ENCODE measurements around a stretch of chr5.

DNA sequence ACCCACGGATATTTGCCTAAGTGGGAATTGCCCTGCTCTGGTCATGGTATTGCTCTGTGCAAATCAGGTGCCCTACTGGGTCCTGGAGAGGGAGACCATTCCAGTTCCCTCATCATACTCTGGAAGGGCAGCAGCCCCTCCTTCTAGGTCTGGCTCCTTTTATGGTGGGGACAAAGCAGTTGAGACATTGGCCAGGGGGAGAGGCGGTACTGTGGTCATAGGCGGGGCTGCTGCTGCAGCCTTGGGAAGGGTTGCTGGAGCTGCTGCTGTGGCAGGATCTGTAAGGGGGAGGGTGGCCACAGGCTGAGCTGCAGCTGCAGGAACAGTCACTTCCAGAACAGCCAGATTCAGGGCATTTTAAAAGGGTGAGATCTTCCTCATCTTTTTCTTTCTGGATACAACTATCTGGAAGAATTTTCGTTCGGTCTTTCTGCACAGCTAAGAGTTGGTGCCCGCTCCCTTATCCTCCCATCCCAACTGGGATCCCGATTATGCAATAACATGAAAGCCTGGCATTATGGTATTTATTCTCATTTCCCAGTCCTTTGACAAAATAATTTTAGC is 232.9 kb upstream of the SGCD start:
- PRO-cap, result no peak

- PRO-cap, result no peak
These were observed 8.7 kb downstream of the TIMD4 start for GRCh38 chr5:156954216-156954740.

DNA sequence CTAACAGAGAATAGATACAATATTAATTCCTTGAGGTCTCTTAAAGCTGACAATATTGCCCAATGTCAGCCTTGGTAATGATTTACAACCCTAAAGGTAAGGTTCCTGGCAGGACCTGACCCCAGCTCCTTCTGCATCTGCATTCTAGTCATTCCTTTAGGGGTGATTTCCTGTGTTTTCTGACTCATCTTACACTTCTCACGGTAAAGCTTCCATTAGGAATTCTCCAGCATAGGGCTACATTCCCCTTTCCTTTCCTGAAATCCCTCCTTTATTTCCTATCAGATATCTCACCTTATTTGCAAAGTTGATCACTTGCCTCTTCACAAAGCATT is 9.3 kb downstream of the HAVCR1 start:
- PRO-cap, result no peak

GRCh38 chr5:157203385-157203885 is 22.8 kb downstream of the ITK start:
- PRO-cap, result no peak

DNA sequence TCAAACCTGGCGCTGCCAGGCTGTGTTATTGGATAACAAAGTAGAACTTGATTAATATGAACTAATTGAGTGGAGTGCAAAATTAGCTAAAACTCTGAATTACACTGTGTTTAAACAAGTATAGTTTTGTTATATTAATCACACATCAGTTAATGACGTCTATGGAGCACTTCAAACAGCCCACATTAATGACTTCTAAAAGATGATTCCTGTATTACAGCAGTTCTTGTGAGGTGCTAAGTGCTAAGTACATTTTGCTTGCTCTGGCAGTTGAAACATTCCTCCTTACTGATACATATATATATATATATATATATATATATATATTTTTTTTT is 32.3 kb upstream of the CYFIP2 start:
- PRO-cap, result no peak

- PRO-cap, result no peak
These were observed 18.6 kb downstream of the CYFIP2 start for GRCh38 chr5:157284469-157284893.

- PRO-cap, result no peak
These were observed 20.8 kb downstream of the CYFIP2 start for GRCh38 chr5:157286574-157287319.

GRCh38 chr5:157294480-157295048 is 28.6 kb downstream of the CYFIP2 start:
- PRO-cap, result no peak

- PRO-cap, result no peak
These were observed 36.0 kb downstream of the FNDC9 start for GRCh38 chr5:157309357-157310037.

DNA sequence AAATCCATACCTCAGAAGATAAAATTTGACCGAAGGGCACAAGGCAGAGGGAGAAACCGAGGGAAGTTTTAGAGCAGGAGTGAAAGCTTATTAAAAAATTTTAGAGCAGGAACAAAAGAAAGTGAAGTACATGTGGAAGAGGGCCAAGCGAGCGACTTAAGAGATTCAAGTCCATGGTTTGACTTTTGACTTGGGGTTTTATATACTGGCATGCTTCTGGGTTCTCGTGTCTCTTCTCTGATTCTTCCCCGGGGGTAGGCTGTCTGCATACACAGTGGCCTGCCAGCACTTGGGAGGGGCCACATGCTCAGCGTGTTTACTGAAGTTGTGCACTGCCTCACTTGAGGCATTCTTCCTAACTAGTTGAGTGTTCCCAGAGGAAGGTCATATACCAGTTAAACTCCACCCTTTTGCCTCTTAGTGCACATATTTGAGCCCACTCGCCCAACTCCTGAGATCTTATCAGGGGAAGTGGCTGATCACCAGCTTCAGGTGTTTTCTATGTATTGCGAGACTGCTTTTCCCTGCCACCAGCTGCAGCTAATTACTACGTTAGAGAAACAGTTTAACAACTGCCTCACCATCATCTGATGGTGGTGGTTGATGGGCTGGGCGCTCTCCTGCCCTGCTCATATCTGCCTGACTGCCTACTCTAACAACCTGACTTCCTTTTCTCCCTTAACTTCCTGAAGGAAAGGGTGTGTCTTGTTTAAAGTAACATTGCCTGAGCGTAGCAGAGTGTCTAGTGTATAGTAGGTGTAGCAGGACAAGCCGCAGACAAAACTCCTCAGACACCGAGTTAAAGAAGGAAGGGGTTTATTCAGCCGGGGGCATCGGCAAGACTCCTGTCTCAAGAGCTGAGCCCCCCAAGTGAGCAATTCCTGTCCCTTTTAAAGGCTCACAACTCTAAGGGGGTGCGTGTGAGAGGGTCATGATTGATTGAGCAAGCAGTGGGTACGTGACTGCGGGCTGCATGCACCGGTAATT is 60.0 kb upstream of the CLINT1 start:
- PRO-cap, result unidirectional peak, plus-strand start at position 571 of the sequence; bidirectional peak, plus-strand start at position 638 of the sequence, minus-strand start at position 654 of the sequence

DNA sequence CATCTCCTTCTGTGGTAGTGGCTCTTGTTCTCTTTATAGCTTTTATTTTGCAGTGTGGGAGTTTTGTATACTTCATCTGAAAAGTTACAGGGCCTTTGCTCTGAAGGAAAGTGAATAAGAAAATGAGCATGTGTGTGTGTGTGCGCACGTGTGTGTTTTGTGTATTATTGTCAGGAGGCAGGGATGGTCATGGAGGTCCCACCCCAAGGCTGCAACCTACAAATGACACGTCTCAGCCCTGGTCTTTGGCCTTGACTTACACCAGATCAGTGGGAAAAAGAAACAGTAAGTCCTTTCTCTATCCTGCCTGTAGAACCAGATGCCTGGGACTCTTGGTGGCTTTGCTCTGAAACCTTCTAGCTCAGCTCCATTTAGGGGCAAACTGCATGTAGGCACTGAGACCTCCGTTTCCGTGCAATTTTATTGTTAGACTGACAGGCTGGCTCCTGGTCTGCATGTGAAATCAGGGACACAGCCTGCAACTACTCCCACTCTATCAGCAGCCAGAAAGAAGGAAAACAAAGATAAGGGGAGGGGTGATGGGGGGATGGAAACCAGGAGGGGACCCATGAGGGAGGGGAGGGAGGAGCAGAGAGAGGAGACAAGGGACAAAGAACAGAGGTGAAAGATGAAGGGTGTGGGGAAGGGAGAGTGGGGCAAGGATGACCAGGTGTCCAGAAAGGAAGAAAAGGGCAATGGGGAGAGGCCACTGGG is 316.5 kb upstream of the CLINT1 start:
- PRO-cap, result no peak

DNA sequence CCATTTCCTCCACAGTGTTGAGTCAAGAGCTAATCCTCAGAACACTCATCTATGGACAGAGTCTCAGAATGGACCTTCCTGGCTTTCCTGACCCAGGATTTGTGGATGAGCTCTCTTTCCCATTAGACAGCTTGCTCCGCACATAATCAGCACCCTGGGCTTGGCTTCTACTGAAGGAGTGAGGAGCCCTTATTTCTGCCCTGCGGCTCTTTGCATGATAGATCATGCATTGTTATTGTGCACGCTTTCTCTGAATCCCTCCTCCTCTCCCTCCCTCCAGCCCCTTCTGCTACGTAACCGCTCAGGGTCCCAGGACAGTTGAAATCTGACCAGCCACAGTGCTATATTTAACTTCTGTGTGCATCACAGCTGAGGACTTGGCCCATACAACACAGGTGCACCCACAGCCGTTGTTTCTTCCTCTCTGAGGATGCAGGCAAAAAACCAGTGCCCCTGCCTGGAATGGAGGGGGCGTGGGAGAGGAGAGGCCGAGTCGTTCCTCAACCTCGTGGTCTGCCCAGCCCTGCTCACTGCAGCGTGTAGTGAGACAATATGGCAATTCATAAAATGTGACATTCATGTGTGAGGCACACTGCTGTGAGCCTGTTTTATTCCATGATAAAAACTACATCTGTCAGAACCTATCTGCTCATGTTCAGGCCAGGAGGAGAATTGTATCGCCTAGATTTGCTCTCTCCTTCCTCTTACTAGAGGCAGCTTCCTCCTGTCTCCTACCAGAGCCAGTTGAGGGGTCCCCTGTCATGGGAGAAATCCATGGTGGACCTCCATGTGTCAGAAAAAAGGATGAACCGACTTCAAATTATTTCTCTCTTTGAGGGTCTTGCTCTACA is 335.7 kb upstream of the CLINT1 start:
- PRO-cap, result no peak

DNA sequence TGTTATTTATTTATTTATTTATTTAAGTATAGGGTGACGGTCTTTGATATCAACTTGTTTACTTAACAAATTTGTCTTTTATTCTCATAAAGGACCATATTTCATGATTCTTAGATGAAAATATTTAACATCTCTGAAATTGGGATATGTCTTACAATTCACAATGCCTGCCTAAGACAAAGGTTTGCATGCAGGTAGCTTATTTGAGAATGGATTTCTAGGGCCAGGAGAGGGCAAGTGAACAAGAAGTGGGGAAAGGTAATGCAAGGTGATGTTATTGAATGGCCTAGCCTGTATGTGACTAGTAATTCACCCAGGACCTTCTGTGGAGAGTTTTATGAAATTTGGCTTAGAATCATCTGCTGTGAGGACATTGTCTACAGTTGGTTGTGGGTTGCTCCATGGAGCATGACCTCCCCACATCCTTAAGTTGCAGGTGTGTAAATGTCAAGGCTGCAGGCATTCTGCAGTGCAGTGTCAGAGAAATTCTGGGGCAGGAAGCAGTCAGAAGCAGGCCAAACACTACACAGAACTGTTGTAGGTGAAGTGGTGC is 588.4 kb downstream of the EBF1 start:
- PRO-cap, result no peak

DNA sequence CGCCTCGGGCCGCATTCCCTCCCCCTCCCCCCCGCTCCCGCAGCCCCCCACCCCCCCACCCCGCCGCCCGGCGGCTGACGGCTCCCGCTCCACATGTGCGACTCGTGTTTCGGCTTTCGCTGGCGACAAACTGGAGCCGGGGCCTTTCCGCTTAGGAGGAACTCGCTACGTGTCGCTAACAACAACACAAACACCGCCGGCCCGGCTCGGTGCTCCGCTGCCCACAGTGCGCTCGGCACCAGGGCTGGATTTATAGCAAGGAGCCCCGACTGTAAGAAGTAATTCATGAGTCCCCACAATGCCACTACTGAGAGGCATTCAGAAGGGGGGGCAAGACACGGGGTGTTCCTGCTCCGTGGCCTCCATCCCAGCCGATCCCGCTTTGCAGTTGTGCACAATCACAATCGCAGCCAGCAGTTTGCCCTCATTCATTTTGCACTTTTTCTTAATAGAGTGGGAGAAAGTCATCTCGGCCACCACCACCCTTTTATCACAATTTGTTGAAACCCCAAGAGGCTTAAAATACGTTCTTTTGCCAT is 48.3 kb downstream of the EBF1 start:
- PRO-cap, result no peak

DNA sequence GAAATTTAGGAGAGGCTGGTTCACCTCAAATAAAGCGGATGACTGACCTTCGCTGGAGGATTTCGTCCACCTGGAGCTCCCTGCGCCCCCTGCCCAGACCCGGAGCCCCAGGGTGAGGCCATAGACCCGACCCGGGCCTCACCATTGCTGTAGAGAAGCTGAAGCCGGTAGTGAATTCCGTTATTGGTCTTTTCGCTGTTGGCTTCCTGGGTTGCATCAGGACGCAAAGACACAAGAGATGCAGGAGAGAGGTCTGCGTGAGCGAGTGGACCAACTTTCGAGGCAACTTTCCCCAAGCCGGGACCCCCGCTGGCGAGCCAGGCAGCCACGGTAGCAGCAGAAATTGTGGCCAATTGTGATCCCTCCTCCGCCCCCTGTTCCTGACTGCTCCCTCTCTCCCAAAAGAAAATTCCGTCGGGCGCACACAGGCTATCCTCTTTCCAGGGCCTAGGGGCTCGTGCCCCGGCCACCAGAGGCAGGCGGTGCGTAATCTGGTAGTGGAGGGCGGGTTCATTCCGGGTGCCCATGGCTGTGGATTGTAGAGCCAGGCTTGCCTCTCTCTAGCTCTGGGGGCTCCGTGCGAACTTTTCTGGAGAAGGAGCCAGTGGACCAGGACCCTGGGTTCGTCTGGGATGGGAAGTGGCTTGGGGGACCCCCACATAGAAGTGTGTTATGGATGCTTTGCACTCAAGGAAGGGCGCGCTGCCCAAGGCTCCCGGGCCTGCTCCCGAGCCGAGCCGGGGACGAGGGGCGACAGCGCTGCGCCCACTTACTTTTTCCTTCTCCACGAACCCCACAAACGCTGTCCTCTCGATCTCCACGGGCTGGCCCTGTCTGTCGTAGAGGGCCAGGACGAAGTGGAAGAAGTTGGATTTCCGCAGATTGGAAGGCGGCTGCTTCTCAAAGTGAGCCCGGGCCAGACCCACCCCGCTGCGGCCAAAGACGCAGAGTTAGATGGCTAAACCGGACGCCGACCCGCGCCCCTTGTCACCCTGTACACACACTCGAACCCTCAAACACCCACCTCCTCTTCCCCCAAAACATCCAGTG is 3.2 kb downstream of the EBF1 start:
- PRO-cap, result no peak

DNA sequence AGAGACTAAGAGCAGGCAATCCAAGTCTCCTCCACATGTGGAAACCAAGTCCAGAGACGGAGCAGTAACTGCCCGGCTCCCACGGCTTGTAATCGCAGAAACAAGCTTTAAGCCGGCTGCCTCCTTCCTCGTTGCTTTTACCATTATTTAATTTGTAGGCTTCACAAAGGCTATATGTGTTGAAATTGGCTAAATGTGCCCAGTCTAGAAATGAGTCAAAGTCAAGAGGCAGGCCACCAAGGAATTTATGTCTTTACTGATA is 33.3 kb upstream of the EBF1 start:
- PRO-cap, result no peak

GRCh38 chr5:159208475-159209487 is 572 bp downstream of the RNF145 start:
- PRO-cap, result no peak

- PRO-cap, result no peak
These were observed 120.9 kb upstream of the IL12B start for GRCh38 chr5:159451137-159451690.

DNA sequence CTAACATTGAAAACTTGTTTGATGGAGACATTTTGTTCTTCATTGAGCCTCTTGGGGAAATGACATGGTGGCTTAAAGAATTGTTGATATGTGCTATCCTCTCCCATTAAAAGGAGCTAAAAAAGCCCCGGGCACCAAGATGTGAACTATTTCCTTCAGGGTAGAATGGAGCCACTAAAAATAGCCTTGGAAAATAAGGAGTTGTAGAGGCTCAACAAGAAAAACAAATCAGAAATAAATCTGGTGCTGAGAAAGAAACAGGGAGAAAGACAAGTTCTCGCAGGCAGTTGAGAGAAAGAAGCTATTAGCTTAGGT is 134.7 kb upstream of the ADRA1B start:
- PRO-cap, result no peak

DNA sequence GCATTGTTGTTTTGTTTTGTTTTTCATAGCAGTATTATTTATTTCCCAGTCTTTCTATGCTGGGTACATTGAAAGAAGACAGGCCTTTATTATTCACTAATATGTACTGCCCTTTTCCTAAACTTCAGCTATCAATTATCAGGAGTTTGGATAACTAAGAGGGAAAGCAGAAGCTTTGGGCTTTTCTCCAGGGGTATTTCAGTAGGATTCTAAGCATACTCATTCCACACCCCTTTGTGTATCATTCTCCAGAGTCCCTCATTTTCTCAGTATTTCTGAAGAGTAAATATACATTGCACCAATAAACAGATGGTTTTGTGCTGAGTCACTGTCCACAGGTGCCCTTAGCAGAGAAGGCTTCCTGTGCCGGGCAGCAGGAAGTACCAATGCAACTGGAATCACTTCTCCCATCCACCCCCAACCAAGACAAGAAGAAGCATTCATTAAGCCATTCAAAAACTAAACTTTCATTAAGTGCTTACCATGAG is 3.5 kb upstream of the CCNJL start:
- PRO-cap, result bidirectional peak, plus-strand start at position 401 of the sequence, minus-strand start at position 236 of the sequence

Data from bronchus (tissue), 1 donor.